Skeletal muscle cell (primary cell): ENCODE measurements around a stretch of chr14.

- RRBS = no CpG with 5 or more reads among the region's 6 CpGs
Measured at GRCh38 chr14:103480230-103481252, 42.1 kb downstream of the CKB start.

DNA sequence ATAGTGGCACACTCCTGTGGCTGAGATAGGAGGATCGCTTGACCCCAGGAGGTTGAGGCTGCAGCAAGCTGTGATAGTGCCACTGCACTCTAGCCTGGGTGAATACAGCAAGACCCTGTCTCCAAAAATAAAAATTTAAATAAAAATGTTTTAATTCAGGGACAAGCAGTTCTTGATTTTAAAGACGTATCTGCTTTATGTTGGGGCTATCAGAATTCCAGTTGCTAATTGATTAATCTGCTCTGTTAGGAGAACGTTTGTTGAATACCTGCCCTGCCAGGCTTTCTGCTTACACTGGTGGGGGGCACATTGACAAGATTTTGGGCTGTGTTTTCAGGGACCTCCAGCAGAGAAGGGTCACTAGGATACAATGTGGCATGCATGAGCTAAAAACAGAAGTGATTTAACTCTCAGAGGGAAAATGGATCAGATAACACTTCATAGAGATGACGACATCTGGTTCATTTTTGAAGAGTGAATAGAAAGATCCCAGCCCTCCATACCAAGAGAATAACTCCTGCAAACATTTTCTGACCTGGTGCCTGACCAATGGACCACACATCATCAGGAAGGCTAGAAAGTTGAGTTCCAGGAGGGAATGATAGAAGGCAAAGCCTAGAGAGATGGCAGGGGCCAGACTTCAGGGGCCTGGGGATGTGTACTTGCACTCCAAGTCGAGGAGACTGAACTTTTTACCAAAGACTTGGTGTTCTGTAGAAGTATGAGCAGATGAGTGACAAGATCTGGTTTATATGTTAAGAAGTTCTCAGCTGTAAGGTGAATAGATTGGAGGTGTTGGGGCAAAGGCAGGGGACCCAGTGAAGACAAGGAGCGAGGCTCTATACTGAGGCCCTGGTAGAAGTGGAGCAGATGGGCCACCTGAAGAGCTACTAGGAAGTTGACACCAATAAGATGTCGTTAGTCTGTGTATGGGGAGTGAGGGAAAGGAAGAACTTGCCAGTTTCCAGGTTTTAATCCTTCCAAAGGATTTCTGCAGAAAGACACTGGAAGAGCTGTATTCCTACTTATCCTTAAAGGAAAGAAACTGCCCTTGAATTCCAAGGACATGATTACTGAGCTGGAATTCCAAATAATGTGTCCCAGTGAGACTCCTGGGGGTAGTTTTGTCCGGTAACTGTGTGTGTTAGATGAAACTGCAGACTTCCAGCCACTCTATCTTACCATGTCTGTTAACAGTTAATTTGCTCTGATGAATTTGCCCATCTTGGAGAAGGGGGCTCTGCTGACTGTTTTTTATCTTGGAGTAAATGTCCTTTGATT lies 33.5 kb downstream of the CKB start:
- RRBS = no CpG with 5 or more reads among the region's 8 CpGs

- RRBS = no CpG with 5 or more reads among the region's 3 CpGs
Measured at GRCh38 chr14:103526692-103526927, 2.4 kb upstream of the TRMT61A start.

DNA sequence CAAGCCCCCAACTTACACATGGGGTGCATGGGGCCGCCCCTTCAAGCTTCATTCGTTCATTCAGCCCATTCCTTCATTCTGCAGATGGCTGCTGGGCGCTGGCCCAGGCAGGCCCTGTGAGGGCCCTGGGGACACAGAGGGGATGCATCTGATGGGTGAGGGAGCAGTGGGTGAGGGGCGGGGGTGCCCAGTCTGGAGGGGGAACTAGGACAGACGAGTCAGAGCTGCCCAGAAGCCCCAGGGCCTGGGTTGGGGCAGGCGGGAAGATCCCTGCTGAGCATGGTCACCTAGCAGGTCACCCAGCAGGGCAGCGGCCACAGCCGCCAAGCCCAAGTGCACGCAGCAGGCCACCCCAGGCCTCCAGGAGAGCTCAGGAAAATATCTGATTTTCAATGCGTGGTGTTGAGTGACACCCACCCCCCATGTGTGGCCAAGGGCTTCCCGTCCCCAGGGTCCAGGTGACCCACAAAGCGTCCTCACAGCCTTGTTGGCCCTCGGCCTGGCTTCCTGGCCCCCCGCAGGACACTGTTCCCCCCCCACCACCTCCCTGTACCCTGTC lies 14.2 kb downstream of the TRMT61A start:
- RRBS = no CpG with 5 or more reads among the region's 14 CpGs

DNA sequence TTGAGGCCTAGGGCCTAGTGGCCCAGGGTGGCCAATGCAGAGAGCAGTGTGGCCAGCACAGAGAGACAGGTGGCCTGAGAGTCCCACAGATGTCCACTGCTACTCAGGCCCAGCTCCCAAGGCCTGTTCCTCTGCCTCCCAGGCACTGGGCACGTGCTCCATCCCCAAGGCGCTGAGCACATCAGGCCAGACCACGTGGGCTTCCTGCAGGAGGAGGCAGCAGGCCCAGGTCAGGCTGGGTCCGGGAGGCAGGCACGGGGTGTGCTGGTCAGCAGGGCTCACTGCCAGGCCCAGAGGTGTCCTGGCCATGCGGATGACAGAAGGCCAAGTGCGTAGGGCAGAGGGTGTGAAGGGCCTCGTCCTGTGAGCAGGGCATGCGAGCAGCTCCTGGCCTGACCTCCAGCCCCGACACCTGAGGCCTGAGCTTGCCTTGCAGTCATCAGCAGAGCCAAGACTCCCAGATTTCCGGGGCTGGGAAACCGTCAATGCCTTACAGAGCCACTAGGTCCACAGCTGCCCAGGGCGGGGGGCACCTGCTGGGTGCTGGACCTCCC lies 14.8 kb downstream of the TRMT61A start:
- RRBS = no CpG with 5 or more reads among the region's 13 CpGs

- RRBS = no CpG with 5 or more reads among the region's 22 CpGs
Measured at GRCh38 chr14:103551297-103551898, 11.1 kb downstream of the BAG5 start.

DNA sequence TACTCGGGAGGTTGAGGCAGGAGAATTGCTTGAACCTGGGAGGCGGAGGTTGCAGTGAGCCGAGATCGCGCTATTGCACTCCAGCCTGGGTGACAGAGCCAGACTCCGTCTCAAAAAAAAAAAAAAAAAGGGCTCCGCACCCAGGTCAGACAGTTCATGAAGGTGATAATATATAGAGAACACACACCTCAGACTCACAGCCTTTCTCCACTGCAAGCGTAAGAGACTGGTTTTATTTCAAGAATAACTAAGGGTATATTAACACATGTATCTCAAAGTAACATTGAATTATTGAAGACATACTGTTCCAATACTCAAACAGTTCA lies 6.1 kb downstream of the BAG5 start:
- RRBS = no CpG with 5 or more reads among the region's 8 CpGs

- RRBS = no CpG with 5 or more reads among the region's 10 CpGs
Measured at GRCh38 chr14:103576402-103577128, 13.8 kb downstream of the COA8 start.

DNA sequence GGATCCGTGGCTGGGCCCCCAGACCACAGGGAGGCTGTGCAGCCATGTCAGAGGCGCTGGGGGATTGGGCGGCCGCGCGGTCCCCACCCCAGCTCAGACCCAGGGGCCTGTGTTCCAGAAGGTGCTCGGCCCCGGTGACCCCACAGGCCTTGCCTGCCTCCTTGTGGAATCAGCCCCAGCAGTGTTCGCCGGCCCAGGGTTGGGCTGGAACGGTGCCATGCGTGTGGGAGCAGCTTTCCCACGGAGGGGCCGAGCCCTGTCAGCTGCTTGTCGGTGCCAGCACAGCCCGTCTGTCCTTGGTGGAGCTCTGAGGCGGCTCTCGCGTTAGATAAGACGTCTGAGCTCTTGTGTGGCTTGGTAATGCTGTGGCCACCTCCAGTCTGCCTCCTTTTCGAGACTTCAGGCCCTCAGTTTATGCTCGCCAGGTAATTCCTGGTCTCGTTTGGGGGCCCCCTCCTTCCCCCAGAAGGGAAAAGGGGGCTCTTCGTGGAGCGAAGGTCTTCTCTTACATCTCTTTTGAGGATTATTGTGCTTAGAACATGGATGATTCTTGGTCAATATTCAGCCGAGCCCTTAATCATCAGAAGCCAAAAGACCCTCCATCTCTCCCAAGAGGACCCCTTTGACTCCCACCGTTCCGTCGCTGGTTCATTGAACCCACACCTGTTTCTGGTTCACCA lies 8.6 kb downstream of the ZFYVE21 start:
- RRBS = 44% methylated on average over 3 of the region's 29 CpGs

DNA sequence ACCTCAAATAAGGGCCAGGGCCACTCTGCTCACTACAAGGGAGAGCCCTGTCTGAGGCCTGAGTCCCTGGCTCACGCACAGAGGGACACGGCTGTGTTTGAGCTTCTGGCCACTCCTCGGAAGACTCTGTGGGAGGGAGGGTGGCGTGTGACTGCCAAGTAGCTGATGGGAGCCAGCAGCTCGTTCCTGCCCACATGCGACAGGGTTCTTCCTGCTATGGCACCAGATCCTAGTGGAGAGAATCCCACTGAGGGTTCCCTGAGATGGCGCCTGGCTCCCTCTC lies 23.5 kb downstream of the ZFYVE21 start:
- RRBS = no CpG with 5 or more reads among the region's 7 CpGs

- RRBS = 70% methylated on average over 1 of the region's 18 CpGs
Measured at GRCh38 chr14:104087870-104088601, 2.5 kb downstream of the ASPG start.

DNA sequence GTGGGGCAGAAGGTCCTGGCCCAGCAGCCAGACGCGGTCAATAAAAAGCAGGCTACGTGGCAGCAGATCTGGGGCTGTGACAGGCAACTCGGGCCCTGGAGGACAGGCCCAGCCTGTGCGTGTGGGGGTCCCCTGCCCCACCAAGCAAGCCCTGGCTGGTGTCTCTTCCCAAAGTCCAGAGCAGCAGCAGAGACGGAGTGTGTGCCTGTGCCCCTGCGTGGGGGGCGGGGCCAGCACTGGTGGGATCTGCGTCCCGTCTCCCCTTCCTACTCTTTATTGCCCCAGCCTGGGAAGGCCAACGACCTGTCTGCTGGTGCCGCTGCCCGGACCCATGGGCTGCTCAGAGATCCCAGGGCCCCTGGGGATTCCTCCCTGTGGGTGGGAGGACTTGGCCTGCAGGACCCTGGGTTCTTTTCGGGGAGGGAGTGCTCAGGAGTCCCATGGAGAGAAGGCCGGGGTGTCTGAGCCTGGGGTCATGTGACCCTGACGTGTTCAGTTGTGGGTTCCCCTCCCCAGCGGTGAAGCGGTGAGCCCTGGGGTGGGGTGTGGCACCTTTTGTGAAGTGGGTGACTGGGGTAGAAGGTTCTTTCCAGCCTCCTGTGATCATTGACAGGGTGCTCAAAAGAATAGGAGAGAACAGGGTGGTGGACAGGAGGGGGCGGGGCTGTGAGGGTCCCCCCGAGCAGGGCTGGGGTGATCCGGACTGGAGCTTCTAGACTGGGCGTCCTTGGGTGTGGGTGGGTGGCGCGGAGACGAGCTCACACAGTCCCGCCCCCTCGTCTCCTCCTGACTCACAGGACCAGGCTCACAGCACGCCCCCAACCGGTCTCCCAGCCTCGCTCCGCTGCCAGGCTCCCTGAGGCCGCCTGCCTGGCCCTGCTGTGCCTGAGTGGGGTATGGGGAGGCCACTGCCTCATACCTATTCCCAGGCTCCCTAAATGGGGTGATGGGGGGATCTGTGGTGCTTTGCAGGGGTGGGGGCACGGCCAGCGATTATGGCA lies 22.4 kb downstream of the ASPG start:
- RRBS = no CpG with 5 or more reads among the region's 34 CpGs

DNA sequence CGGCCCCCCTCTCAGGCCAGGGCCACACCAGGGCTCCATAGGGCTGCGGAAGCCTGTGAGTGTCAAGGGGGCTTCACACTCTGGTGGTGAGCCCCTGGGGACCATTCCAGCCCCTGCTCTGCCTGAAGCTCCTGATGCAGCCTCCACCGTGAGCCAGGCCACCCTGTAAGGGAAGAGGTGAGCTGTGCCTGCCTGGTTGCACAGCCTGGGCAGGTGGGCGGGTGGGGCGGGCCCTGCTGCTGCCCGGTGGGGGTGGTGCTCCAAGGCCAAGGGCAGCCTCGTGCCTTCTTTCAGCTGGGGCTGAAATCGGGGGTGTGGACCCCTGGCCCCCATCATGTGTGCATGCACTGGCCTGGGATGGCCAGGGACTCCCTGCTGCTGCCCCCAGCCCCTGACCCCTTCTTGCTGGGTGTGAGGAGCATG lies 25.2 kb upstream of the KIF26A start:
- RRBS = no CpG with 5 or more reads among the region's 8 CpGs

DNA sequence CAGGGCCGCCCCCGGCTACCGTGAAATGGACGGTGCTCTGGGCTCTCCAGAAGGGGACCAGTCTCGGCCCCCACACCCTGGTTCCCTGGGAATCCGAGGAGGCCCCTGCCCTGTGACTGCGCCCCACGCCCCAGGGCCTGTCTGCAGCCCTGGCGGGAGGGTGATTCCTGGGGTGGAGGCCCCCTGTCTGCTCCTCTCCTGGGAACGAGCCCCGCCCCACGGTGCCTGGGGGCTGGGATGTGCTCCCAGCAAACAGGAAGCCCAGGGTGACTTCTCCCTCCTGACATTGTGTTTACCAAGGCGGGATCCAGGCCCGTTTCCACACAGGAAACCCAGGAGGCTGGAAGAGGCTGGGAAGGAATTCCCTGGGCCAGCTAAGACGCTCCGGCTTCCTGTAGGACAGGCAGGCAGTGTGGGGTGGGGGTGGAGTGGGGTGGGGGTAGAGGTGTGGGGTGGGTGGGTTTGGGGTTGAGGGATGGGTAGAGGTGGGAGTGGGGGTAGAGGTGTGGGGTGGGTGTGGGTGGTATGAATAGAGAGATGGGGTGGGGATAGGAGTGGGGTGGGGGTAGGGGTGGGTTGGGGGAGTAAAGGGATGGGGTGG lies 46.8 kb downstream of the KIF26A start:
- RRBS = no CpG with 5 or more reads among the region's 16 CpGs

DNA sequence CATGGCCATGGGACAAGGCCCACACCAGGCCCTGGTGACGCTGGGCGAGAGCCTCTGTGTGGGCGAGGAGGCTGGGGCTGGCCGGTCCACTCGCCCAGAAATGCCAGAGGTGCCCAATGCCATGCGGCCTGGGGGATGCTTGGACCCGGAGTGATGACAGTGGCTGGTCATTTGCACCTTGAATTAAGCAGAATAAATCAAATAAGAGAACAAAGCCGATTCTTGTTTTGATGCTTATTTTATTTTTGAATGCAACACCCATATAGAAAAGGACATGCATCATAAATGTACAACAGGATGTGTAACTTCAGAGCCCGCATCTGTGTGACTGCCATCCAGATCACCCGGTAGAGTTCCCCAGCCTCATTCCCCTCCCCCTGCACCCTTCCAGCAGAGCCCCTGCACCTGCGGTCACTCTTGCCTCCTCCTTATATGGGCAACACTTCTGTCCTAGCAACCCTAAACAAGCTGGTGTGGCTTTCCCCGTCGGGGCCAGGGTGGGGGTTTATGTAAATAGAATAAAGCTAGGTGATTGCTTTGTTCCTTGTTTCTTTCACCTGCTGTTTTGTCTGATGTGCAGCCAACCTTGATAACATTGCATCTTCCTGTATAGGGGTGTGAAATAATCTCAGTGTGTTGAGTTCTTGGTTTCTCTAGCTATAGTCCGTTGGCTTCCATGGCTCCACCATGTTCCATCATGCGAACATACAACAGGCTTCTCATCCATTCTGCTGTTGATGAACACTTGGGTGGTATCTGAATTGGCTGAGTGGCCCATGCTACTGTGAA lies 102.0 kb downstream of the KIF26A start:
- RRBS = 69% methylated on average over 4 of the region's 15 CpGs

DNA sequence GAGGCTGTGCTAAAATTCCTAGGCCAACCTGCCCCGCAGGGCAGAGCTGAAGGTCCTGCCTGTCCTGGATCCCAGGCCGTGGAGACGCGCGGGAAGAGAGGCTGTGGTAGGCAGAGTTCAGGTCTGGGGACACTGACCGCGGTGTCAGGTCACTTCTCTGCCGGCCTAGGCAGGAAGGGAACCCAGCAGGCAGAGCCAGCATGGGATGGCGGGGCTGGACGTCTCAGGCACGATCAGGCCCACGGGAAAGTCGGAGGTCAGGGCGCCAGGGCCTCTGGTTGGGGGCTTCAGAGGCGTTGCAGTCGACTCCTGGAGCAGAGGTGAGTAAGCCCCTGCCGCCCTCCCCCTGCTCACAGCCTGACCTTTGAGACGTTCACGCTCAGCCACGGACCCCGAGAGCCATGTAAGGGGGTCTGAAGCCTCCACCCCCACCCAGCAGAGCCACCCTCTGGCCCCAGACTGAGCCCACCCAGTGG lies 142.7 kb downstream of the KIF26A start:
- RRBS = no CpG with 5 or more reads among the region's 21 CpGs

- RRBS = no CpG with 5 or more reads among the region's 19 CpGs
Measured at GRCh38 chr14:104582692-104583301, 3.2 kb downstream of the C14orf180 start.

GRCh38 chr14:104666081-104666761 lies 23.2 kb upstream of the INF2 start:
- RRBS = no CpG with 5 or more reads among the region's 17 CpGs

GRCh38 chr14:104723520-104723868 lies 535 bp upstream of the ADSS1 start:
- RRBS = 37% methylated on average over 7 of the region's 34 CpGs

DNA sequence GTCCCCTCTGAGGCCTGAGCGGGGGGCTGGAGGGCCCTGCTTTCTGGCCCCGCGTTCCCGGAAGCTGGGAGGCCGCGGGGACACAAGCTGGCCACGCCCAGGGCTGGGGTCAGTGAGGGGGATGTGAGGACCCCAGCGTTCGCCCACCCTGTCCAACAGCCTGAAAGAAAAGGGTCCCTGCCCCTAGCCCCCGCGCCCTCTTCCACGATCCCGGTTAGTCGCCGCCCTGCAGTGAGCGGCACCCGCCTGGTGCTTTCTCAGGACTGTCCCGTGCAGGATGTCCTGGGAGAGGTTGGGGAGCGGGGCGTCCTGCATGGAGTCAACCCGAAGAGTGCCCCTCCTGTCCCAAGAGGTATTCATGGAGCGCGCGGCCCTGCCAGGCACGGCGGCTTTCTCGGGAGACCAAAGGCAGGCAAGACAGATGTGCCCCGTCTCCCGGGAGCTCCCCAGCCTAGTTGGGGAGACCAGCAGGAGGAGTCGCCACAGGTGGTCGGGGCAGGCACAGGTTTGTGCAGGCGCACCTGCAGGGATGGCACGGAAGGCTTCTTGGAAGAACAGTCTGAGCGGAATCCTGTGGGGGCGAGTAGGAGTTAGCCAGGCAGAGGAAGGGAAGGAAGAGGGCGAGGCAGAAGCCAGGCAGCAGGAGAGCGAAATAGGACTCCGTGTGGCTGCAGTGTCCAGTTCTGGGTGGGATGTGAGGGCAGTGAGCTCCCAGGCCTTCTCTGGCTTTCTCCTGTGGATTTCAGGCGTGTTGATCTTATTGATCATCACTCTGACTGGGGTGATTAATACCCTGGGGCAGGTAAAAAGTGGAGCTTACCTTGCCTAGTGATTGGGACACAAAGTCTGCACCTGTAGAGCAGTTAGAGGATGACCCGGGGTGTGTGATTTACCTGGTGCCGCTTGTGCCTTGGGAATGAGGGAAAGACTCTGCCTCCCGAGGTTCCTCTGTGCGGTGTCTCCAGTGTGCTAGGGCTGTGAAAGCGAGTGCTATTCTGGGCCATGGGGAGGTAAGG lies 745 bp downstream of the SIVA1 start:
- RRBS = 1% methylated on average over 4 of the region's 44 CpGs